NCI-H460 (cell line): ENCODE measurements around the gene PRPF38B.

DNA sequence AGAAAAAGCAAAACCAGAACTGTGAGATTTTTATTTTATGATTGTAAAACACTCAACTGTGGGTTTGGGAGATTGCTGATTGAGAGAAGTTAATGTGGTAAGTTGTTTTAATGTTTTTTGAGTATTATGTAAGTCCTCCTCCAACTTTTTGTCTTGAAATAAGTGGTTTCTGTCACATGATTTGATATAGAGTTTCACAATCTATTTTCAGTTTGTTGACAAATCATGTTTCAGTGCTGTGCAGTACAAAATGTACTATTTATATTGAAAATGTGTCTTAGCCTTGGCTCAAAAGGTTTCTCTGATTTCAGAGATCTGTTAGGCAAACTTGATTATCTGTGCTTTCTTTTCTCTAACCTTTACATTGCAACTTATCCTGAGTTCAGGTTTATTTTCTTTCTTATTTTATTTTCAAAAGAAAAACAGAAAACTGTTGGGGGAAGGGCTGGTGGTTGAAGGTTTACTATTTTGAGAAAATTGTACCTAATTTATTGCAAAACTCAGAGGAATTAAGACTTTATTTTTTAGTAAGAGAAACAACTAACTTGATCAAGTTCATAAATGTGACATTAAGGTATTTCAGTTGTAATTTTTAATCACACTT, 9.3 kb upstream of the AMY2B start:
RAMPAGE:
- cytosol, long total RNA, result no peak
- long total RNA, result no peak
- nucleus, long total RNA, result no peak

DNA sequence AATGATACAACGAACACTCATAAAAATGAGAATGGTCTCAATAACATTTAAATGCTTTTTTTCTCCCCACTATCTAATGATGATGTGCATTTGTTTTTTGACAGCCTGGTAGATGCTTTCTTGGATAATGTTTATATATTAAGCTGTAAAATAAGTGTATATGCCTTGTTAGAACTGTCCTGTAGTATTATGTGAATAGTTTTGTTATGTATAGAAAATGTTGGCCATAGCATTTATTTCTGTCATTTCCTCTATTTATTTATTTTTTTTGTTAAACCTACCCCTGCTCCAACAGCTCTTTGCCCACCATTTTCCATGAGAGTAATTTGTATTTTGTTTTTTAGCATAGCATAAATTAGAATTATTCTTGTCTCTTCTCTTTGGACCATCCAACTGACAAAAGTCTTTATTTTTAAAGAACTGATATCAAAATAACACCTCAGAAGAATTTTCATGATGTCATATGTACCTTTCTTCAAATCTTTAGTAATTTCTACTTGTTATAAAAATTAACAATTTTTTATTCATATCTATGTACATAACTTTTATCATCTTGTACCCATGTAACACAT, 663.1 kb downstream of the AMY1C start:
RAMPAGE:
- cytosol, long total RNA, result no peak
- long total RNA, result no peak
- nucleus, long total RNA, result no peak

RAMPAGE:
- cytosol, long total RNA, result no peak
- long total RNA, result no peak
- nucleus, long total RNA, result no peak
These were observed 368.9 kb downstream of the VAV3 start for GRCh38 chr1:107596035-107596520.

DNA sequence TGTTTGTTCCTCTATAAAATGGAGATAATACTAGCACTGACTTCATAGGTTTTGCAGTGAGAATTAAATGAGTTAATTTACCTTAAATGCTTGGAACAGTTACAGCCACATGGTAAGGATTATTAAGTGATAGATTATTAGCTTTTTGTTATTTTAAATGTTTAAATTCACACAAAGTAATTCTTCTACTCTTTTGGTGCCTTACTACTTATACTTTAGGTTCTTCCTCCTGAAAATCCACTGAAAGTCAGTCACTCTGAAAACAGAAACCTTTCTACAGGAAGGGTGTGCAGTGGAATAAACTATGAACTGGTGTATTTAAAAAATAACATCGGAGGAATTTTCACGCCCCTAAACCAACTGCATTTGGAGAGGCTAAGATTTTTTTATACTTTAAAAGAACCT, 279.7 kb downstream of the VAV3 start:
RAMPAGE:
- cytosol, long total RNA, result no peak
- long total RNA, result no peak
- nucleus, long total RNA, result no peak

DNA sequence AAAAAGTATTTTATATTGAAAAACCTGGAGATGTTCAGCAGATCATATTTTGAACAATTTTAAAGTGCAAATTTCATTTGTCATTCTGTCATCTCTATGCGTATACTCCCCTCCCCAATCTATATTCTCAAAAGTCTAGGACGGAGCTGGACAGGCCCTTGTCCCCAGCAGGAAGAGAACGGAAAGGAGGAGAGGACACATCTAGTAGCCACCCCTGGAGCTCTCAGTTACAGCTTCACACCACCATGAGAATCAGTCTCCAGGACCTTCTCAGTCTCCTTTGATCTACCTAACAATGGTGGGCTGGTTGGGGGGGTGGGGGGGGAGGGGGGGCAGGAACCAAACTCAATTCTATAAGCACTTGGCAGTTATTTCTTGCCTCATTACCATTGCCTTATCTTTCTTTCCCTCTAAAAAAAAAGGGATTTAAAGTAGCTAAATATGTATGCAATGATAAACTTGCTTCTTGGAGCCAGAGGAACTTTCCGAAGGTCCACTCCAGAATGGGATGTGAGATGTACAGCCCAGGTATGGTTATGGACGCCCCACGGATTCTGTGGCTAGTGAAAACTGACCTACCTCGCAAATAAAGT, 279.2 kb downstream of the VAV3 start:
RAMPAGE:
- cytosol, long total RNA, result no peak
- long total RNA, result no peak
- nucleus, long total RNA, result no peak

GRCh38 chr1:107964282-107965038, 520 bp downstream of the VAV3 start:
RAMPAGE:
- cytosol, long total RNA, result no peak
- long total RNA, result no peak
- nucleus, long total RNA, result no peak

RAMPAGE:
- cytosol, long total RNA, result no peak
- long total RNA, result no peak
- nucleus, long total RNA, result no peak
These were observed 16.0 kb downstream of the HENMT1 start for GRCh38 chr1:108644811-108645451.

DNA sequence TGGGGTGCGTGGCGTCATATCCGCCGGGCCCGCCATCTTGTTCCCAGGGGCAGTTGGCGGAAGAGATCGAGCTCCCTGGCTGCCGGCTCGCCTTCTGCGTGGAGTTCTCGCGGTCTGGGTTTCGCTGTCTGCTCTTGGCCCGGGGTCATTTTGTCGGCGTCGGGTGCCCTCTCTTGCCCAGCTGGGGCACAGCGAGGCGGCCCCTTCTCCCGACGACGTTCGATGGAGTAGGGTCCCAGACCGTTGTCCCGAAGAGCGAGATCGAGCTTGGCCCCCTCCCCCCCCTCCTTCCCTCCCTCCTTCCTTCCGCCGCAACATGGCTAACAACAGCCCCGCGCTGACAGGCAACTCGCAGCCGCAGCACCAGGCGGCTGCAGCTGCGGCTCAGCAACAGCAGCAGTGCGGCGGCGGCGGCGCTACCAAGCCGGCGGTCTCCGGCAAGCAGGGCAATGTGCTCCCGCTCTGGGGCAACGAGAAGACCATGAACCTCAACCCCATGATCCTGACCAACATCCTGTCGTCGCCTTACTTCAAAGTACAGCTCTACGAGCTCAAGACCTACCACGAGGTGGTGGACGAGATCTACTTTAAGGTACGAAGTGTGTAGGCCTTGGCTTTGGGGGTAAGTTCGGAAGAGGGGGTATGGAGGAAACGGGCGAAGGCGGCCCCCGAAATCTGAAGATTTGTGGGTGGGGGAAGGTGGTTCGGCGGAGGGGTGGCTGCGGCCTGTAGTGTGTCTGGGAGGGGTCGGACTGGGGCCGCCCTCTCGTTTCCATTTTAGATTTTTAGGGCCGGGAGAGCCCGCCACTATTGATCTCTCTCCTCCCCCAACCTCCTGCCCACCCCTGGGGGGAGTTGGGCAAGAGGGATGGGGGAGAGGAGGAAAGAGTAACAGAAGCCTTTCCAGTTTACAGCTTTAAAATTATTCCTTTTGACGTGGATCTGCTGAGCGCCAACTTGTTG, at the start of gene PRPF38B:
TSS of gene PRPF38B (plus strand) at position 35 of the 963 bp plus-strand sequence.
RAMPAGE:
- cytosol, long total RNA, result no peak
- long total RNA, result start-site peak on the plus strand centred at position 66 of the sequence, 26 bp wide, 28 and 20 reads in 2 replicates
- nucleus, long total RNA, result start-site peak on the plus strand centred at position 54 of the sequence, 24 bp wide, 53 and 308 reads in 2 replicates

GRCh38 chr1:108703693-108704541, 8.8 kb upstream of the FNDC7 start:
RAMPAGE:
- cytosol, long total RNA, result no peak
- long total RNA, result no peak
- nucleus, long total RNA, result no peak

GRCh38 chr1:108956704-108957326, 6.5 kb downstream of the CLCC1 start:
RAMPAGE:
- cytosol, long total RNA, result no peak
- long total RNA, result no peak
- nucleus, long total RNA, result no peak

GRCh38 chr1:109040913-109041759, 766 bp downstream of the WDR47 start:
RAMPAGE:
- cytosol, long total RNA, result no peak
- long total RNA, result no peak
- nucleus, long total RNA, result no peak

GRCh38 chr1:109104412-109105608, 7.7 kb downstream of the CFAP276 start:
RAMPAGE:
- cytosol, long total RNA, result no peak
- long total RNA, result no peak
- nucleus, long total RNA, result no peak

DNA sequence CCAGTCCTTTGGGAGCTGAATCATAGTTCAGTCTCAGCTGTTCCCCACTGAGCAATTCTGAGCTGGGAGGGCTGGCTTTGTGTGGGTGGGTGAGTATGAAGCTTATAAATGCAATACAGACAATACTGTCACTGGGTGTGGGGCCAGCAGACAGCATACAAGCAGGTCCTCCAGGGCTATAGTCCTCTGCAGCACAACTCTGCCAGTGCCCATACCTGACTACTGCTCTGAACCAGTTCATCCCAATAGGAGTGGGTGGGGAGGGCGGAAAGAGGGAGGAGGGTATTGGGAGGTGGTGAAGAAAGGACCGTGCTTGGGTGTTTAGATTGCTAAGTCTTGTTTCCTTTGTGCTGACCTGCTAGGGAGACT, 12.4 kb upstream of the SARS1 start:
RAMPAGE:
- cytosol, long total RNA, result no peak
- long total RNA, result no peak
- nucleus, long total RNA, result no peak

GRCh38 chr1:109251624-109252752, 2.6 kb downstream of the CELSR2 start:
RAMPAGE:
- cytosol, long total RNA, result no peak
- long total RNA, result no peak
- nucleus, long total RNA, result no peak

DNA sequence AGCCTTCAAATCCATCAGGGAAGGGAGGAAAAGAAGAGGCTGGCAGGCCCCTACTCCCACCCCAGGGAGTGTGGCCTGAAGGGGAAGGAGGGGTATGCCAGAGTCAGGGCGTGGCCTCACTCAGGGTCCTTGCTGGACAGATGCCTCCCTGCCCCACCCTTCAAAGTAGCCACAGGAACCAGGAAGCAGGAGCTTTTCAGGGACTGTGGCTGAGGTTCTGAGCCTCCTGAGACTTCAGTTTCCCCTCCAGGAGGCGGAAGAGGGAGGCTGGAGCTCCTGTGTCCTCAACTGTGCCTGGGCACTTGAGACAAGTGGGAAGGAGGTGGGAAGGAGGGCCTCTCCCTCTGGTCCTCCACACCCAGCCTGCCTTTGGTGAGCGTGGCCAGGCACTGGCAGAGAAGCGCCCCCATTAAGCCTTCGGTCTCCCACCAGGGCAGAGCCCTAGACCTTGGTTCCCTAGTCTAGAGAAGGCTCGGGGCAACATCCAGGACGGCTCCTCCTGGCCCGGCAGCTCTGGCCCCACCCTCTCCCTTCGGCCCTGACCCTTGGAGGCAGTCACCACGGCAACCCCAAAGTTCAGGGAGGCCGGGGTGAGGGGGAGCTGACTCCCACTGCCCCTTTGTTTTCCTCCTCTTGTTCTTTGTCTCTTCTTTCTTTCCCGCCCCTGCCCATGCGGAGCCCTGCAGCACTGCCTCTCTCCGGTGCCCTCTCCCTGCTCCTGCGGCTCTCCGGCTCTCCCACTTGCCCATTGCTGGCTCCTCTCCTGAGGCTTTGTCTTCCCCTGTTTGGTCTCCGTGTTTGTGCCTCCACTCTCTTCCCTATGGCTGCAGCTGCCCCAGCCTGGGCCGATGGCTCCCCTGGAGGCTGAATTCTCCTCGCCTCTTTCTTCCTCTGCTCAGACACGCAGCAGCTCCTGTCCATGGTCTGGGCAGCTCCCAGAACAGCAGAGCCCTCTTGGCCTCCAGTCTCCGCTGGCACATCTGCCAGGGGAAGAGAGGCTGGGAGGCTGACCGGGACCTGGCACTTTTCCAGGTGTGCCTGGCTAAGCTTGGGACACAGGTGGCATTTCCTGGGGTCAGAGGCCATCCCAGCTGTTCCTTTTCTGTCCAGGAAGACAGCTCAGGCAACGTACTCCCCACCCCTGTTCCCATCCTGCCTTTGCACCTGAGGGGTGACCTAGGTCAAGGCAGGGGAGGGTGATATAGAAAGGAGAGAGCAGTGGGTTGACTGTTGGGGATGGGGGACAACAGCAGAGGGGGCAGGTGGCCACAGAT, 5.7 kb downstream of the CELSR2 start:
RAMPAGE:
- cytosol, long total RNA, result no peak
- long total RNA, result no peak
- nucleus, long total RNA, result no peak

DNA sequence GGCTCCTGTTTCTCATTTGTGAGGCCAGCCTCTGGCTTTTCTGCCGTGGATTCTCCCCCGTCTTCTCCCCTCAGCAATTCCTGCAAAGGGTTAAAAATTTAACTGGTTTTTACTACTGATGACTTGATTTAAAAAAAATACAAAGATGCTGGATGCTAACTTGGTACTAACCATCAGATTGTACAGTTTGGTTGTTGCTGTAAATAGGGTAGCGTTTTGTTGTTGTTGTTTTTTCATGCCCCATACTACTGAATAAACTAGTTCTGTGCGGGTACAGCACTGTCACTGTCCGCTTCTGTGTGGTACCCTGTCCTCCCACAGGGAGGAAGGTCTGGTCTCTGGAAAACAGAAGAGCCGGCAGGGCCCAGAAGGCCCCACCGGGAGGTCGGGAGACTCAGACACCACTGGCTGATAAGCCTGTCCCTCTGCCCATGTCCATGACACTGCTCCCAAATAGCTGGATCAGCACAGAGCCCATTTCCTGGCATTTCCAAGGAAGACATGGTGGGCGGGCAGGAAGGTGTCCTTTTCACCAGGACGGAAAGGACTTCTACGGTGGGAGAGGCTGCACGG, 7.4 kb downstream of the PSRC1 start:
RAMPAGE:
- cytosol, long total RNA, result no peak
- long total RNA, result no peak
- nucleus, long total RNA, result no peak

DNA sequence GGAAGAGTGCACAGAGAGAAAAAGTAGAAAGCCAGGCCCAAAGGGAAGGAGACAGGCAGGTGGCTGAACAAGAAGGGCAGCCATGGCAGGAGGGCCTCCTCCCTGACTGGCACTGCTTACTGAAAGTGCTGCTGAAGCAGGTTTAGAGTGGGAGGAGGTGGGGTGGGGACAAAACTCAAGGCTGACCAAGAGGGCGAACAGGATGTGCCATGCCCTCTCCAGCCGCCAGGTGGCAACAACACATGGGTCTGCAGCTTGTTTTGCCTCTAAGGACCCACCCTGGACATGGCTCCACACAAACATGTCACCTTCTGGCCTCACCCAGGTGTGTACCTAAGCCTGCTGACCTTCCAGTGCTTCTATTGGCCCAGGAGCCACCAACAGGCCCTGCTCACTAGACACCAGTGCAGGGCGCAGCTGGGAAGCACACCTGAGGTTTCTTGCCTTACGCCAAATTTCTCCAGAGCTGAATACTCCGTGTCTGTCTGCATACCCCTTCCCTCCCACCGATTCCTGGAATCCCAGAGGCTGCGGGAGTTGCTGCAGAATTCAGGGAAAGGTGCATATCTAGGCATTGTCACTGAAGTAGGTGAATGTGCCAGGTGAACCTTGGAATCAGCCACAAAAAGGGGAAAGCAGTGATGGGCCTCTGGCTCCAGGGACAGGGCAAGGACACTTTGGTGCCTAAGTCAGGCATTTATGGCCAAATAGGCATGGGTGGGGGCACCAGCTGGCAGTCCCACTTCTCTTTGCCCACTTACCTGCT, 5.4 kb downstream of the PSRC1 start:
RAMPAGE:
- cytosol, long total RNA, result no peak
- long total RNA, result no peak
- nucleus, long total RNA, result no peak

RAMPAGE:
- cytosol, long total RNA, result no peak
- long total RNA, result no peak
- nucleus, long total RNA, result no peak
These were observed 1.1 kb downstream of the PSRC1 start for GRCh38 chr1:109281645-109282445.

GRCh38 chr1:109326775-109327810, 20.3 kb upstream of the MYBPHL start:
RAMPAGE:
- cytosol, long total RNA, result no peak
- long total RNA, result no peak
- nucleus, long total RNA, result no peak

RAMPAGE:
- cytosol, long total RNA, result no peak
- long total RNA, result no peak
- nucleus, long total RNA, result no peak
These were observed 1.6 kb downstream of the SORT1 start for GRCh38 chr1:109396005-109396658.